ENCODE measurements around a stretch of chr5.

- PRO-cap, 3 experiments = no peak in any of the 3 experiments
- RAMPAGE, long total RNA = no peak
Measured at GRCh38 chr5:134464771-134465435, 53.2 kb upstream of the CDKN2AIPNL start.

GRCh38 chr5:134465554-134466255 is 54.0 kb upstream of the CDKN2AIPNL start:
- PRO-cap, 3 experiments = peak in 3 of 3 experiments; most common plus-strand start chr5:134465982 (in 2); most common minus-strand start chr5:134465847 (in 1)
- RAMPAGE, long total RNA = no peak

- PRO-cap, 3 experiments = no peak in any of the 3 experiments
- RAMPAGE, long total RNA = no peak
Measured at GRCh38 chr5:134505944-134507090, 19.2 kb upstream of the JADE2 start.

DNA sequence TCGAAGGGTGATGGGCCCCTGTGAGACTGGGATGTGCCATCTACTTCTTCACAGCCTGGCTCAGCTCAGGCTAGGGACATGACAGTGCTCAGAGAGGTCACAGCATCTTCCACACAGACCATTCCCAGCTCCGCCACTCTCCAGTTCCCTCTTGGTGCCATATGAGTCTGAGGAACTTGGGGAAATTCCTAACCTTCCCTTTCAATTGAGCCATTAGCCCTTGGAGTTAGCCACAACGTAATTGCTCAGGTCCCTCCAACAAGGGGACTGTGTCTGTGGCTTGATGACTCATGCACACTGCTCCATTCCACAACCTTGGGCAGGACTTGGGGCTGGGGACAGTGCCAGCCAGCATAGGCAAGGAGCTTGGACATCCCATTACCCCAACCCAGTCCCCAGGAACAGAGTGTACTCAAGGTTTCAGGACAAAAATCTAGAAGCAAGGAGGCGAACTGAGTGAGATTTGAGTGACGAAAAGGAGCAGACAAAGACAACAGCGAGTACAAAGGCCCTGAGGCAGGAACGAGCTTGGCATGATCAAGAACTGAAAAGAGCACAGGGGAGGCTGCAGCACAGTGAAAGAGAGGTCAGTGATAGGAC is 16.2 kb upstream of the JADE2 start:
- PRO-cap, 3 experiments = no peak in any of the 3 experiments
- RAMPAGE, long total RNA = no peak

- PRO-cap, 3 experiments = no peak in any of the 3 experiments
- RAMPAGE, long total RNA = no peak
Measured at GRCh38 chr5:134533355-134533973, 8.0 kb downstream of the JADE2 start.

- PRO-cap, 3 experiments = no peak in any of the 3 experiments
- RAMPAGE, long total RNA = no peak
Measured at GRCh38 chr5:134552254-134552755, 26.8 kb downstream of the JADE2 start.

- PRO-cap, 3 experiments = no peak in any of the 3 experiments
- RAMPAGE, long total RNA = no peak
Measured at GRCh38 chr5:134576394-134577169, 51.1 kb downstream of the JADE2 start.

DNA sequence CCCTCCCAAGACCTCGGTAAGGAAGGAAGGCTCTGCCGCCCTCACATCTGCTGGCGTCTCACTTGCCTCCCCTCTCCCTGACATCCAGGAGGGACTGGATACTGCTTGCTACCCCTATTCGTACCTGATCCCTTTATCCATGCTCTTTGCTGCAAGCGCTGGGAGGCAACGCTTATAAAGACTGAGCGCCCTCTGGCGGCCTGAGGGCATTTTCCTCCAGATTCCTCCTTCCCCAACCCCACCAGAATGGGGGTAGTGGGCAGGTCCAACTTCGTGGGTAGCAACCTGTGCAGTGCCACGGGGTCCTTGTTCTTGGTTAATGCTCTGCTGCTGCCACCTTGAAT is 52.3 kb downstream of the JADE2 start:
- PRO-cap, 3 experiments = no peak in any of the 3 experiments
- RAMPAGE, long total RNA = no peak

DNA sequence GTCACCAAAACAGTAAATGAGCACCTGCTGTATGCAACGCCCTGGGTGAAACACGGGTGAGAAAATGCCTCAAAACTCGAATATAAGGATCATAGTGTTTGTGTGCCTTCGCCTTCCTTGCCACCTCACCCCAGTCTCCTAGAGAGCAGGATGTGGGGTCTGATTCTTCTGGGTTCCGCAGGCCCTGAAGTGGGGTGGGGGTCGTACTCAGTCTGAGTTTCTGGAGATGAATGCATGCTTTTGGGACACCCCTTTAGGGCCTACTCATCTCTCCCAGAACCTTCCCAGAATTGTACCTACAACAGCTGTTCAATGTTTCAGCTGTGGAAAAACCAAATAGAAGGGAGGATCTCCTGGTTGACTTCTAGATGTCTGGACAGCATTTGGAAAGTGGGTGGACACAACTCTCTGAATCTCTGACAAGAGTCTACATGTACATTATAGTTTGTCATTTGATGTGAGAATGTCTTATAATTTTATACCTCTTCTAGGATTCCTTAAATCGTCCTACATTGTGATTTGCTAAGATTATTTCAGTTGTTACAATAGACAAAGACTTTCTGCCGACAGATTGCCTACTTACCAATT is 889 bp downstream of the SEC24A start:
- PRO-cap, 3 experiments = no peak in any of the 3 experiments
- RAMPAGE, long total RNA = no peak

- PRO-cap, 3 experiments = no peak in any of the 3 experiments
- RAMPAGE, long total RNA = no peak
Measured at GRCh38 chr5:134777235-134778036, 18.9 kb downstream of the DDX46 start.

GRCh38 chr5:134873415-134873896 is 715 bp upstream of the TXNDC15 start:
- PRO-cap, 3 experiments = no peak in any of the 3 experiments
- RAMPAGE, long total RNA = no peak

DNA sequence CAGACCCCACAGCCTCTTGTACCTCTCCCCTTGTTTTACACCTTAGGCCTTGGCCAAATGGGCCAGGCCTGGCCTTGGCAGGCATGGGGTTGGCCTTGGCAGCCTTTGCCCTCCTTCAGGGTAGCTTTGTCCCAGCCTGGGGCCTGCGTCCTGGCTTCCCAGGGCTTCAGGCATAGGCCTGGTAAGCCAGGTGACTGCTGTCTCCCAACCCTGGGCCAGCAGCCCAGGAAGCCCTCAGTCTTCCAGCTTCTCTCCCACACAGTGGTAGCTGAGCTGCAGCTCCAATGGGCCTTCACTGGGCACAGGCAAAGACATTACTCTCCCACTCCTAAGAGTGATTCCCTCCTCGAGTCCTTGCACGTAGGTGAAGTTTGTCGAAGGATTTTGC is 1.0 kb upstream of the PITX1 start:
- PRO-cap, 3 experiments = no peak in any of the 3 experiments
- RAMPAGE, long total RNA = no peak

- PRO-cap, 3 experiments = no peak in any of the 3 experiments
- RAMPAGE, long total RNA = no peak
Measured at GRCh38 chr5:135050030-135050997, 16.3 kb upstream of the PITX1 start.

- PRO-cap, 3 experiments = no peak in any of the 3 experiments
- RAMPAGE, long total RNA = no peak
Measured at GRCh38 chr5:135112410-135112909, 78.4 kb upstream of the PITX1 start.

- PRO-cap, 3 experiments = no peak in any of the 3 experiments
- RAMPAGE, long total RNA = no peak
Measured at GRCh38 chr5:135127750-135128319, 93.8 kb upstream of the PITX1 start.

GRCh38 chr5:135139249-135140237 is 105.5 kb upstream of the PITX1 start:
- PRO-cap, 3 experiments = no peak in any of the 3 experiments
- RAMPAGE, long total RNA = no peak

GRCh38 chr5:135140542-135141152 is 106.6 kb upstream of the PITX1 start:
- PRO-cap, 3 experiments = no peak in any of the 3 experiments
- RAMPAGE, long total RNA = no peak

DNA sequence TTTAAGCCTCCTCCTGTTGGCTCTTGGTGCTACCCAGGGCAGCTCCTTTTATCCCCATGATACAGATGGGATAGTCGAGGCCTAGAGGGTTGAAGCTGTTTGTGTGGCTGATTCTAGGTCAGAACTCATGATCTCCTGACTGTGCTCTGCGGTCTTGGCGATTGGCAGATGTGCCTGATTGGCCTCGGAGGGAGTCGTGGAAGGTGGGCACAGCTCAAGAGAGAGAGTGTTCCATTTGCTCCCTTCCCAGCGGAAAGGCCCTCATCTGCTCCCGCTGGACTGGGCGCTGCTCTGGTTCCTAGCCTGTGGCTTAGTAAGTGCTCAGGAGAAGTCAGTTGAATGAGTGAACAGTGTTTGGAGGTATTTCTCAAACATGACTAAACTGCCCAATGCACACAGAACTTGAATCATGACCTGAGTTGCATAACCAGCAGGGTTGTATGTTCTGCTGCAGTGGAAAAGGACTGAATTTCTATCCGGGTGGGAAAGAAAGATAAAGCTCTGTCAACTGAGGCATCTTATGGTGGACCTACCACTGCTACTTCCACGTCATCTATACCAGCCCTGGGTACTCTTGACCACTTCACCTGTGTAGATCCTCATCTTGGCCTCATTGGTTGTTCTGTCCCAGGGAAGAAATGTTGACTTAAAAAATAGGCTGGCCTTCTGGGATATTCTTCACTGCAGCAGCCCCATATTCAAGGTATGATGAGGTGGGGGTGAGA is 120.2 kb upstream of the PITX1 start:
- PRO-cap, 3 experiments = no peak in any of the 3 experiments
- RAMPAGE, long total RNA = no peak

- PRO-cap, 3 experiments = no peak in any of the 3 experiments
- RAMPAGE, long total RNA = no peak
Measured at GRCh38 chr5:135173682-135174294, 139.8 kb upstream of the PITX1 start.

DNA sequence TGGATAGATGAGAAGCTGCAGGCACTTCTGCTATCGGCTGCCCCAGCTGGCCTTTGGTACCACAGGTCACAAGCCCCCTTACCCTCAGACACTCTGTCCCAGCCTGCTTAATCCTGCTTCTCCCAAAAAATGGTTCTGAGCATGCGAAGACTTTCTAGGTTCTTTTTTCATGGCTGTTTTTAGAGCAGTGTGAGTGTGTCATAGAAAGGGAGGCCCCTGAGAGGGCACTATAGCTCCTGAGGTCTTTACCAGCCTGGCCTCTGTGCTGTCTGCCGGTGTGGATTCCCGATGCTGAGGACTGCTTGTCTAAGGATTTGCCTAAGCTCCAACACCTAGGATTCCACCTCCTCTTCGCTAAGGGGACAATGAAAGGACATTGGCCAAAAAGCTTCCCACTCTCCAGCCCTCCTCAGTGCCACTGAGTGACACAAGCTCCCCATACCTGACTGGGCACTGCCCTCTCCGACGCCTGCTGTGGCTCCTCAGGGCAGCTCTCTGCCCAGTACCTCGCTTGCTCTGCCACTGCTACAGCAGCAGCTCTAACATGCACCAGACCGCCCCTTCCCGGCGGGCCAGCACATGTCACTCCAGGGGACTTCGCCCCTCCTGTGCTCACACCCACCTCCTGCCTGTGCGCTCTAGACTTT is 21.2 kb downstream of the MACROH2A1 start:
- PRO-cap, 3 experiments = no peak in any of the 3 experiments
- RAMPAGE, long total RNA = no peak